Penis (tissue), 1 donor: ENCODE measurements around the genes CRYZL1, MRPS6 and KCNE1.

- PRO-cap: no peak
These were observed 523 bp downstream of the DONSON start for GRCh38 chr21:33587819-33588502.

DNA sequence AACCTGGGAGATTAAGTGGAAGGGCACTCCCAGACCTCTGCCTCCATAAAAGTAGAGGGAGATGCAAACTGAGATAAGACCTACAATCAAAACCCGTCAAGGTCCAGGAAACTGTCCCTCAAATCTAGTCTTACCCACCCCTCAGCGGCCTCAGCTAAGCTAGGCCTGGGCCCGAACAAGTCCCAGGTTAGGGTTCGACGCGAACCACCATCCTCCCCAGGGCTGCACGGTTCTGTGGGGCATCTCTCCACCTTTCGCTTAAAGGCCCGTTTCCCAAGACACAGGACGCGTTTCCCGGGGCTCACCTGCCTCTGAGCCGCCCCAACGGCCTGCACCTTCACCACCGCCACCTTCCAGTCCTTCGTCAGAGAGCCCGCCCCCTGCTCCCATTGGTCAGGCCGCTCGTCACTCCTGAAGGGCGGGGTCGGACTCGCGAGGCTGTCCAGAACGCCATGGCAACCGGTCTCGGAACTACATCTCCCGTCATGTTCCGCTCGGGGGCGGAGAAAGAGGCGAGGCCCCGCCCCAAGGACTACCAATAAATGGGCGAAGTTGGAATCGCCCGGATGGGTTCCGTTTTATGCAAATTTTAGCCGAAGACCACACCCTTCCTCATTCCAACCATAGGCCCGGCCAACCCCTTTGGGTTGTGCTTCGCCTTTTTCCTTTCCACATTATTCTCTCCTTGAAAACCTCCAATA lies at the start of gene CRYZL1:
Gene CRYZL1, minus strand, starts transcription at position 366 of the 701 bp plus-strand sequence.
- PRO-cap: bidirectional peak, plus-strand start at position 605 of the sequence, minus-strand start at position 366 of the sequence

GRCh38 chr21:33739579-33740457 lies 97.5 kb downstream of the ITSN1 start:
- PRO-cap: no peak

GRCh38 chr21:33814928-33815379 lies 100.7 kb downstream of the ATP5PO start:
- PRO-cap: no peak

DNA sequence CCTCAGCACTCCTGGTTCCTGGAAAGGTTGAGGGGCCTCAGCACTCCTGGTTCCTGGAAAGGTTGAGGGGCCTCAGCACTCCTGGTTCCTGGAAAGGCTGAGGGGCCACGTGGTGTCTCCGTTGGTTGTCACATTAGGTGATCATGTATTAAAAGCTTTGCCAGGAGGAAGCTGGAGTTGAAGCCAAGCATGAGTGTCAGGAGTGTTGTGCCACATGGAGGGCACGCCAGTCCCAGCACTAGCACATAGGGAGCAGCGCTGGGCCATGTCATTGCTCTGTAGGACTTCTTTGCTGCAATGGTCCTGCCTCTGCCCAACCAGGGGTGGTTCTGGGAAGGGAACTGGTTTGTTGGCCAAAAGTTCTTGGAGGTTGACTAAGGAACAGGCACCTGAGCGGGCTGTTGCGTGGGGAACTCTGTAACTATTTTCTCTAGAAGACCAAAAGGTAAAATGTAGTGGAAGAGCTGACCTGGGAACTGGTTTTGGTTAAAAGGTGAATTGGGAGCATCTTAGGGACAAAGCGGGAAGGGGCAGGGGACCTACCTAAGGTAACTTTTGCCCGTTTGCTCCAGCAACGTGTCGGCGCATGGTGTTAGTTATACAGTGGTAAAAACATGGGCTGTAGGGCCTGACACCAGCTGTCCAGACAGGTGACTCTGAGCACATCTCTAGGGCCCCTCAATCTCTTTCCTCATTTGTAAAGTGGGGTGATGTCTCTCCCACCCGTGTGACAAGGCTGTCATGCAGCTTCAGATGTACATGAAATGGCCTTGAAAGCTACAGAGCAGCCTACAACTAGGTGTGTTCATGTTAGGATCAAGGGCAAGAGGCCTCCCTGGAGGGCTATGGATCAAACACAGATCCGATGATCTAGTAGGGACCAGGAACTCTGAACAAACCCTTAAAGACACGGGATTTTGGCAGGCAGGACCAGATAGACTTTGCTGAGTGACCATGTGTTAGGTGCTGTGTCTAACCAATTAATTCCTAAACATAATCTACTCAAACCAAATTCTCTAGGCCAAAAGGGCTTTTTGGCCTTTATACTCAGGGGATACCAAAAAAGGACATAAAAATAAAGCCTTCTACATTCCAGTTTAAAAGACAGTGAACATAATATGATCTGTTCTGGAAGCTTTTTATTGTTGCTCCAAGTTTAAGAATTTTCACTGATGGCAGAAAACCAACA lies 12.9 kb downstream of the ATP5PO start:
- PRO-cap: no peak

DNA sequence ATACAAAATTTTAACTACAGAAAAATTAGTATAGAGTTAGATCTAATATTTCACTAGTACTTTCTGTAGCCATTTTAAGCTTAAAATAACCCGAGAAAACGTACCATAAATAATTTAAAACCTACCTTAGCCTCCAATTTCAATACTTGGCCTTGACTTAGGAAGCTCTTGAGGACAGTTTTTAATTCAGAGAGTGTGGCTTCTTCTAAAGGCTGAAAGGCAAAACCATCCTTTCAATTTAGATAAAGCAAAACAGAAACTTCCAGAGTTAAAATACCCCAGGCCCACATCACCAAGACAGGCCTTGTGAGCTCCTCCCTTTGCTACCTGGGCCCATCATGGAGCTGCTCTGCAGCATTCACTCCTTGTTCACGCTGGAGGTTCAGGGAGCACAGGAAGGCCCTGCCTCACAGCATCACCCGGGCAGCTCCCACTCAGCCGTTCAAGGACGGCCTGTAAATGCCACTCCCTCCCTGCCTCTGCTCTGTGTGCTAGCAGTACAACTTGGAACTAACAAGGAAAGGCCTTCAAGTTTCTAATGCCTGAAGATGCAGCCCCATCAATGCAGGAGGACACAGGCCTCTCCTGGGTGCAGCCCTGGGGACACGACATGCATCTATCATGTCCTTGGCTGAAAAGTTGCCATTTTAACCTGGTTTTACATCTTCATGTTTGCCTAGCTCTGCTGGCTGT lies 11.6 kb downstream of the ATP5PO start:
- PRO-cap: no peak

DNA sequence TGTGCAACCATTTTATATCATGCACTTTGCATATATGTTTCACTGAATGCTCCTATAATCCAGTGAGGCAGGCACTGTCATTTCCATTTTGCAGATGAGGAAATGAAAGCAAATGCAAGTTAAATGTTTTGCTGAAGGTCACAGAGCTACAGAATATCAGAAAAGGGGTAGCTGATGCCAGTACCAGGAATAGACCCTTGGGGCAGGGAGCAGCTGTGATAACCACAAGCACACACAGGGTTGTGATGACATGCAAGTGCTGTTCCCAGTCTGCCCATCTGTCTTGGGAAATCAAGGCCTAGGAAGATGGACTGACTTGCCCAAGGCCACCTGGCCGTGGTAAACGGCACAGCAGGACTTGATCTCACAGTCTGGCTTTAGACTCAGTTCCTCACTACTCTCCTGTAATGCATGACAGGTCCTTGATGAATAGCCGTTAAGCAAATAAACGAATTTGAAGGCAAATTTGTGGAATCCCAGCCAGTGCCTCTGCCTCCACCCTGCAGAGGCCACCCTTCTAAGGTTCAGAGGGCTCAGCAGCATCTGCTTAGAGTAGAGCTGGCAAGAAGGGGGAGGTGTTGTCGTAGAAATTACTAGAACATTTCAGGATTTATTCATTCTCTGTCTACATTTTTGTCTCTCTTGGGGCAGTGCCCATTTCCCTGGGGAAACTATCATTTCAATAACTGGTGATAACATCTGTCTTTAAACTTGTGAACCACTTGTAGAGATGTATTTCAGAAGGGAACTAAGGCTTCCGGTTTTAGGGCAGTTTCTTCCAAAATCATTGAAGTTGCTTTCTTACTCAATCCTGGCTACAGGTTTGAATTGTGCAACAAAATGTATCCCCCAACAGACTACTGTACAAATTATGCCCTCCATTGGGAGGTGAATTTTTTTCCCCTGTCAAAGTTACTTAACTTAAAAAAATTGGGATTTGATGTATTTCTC lies 53.1 kb upstream of the MRPS6 start:
- PRO-cap: no peak

- PRO-cap: bidirectional peak, plus-strand start at chr21:34073578, minus-strand start at chr21:34073195
These were observed at the start of gene MRPS6 for GRCh38 chr21:34072710-34073773. Gene MRPS6 (plus strand): TSS chr21:34073578.

DNA sequence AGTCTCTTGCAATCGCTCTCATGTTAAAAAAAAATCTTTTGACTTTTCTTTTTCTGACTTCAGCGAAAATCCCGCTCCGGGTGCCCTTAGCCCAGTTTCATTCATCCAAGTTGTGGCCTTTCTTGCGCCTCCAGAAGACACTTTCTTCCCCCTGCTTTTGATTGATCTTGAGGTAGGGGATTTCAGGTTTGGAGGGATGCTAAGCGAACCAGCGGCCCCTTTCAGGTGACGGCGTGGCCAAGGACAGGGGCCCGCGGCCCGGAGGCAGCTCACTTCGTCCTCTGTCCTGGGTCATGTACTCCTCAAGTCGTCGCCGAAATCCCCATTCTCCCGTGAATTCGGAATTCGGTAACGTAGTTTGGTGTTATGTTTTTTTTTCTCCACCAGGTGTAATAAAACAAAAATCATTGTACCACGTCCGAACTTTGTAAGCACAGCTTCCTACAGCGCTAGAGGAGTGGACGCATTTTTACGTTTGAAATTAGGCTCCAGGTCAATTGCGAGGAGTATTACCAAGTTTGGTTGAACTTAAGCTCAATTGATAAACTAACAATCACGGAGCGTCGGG lies 1.0 kb downstream of the MRPS6 start:
- PRO-cap: no peak

DNA sequence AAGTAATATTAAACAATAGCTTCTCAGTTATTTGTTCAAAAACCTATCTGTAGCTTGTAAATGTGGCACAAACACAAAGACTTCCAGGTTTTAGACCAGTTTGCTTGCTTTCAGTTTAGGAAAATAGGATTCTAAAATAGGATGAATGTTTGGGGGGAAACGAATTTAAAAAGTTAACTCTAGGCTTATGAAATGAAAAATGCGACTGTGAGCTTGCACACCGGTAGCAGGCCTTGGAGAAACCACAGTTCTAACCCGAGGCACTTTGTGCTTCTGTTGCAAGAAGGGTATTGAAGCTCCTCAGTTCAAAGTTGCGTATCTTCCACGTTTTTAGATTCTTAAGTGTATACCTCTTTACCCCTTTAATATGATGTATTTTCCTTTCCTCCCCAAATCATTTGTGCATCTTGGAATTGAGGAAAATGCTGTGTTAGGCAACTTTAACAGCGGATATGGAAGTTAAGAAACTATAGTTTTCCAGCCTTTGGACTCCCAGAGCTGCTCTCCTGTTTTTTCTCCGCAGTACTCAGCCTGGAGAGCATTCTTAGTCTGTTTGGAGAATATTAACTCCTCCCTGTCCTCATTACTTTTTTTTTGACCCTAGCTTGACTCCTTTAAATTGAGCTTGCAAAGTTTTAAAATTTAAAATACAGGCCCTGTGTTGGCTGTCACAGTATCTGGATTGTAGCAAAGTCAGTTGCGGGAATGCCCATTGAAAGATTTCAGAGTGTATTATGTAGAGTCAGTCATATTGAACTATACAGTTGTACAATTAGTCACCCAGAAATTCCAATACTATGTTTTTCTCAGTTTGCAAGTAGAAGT lies 2.5 kb downstream of the MRPS6 start:
- PRO-cap: no peak

DNA sequence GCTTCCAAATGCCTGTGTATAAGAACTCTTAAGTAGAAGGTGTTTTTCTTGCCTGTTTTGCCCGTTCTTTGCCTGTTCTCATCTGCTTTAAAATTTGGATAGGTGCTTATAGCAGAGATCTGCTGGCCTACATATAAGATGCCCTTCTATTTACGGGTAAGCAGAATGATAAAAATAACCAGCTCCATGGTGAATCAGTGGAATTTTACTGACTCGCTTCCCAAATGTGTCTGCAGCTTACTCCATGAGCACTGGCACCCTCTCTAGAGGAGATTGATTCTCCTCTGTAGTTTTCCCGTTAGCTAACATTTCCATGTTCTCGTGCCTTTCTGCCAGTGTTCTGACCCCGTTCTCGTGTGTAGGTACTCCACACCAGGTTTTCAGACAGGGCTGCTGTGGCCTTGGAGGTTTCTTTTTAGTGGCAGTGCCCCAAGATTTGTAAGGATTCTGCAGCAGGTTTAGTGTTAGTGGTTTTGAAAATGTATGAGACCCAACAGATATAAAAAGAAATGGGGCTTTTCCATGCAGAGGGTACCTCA lies 56.1 kb downstream of the MRPS6 start:
- PRO-cap: no peak

- PRO-cap: no peak
These were observed 125.5 kb downstream of the MRPS6 start for GRCh38 chr21:34198777-34199298.

DNA sequence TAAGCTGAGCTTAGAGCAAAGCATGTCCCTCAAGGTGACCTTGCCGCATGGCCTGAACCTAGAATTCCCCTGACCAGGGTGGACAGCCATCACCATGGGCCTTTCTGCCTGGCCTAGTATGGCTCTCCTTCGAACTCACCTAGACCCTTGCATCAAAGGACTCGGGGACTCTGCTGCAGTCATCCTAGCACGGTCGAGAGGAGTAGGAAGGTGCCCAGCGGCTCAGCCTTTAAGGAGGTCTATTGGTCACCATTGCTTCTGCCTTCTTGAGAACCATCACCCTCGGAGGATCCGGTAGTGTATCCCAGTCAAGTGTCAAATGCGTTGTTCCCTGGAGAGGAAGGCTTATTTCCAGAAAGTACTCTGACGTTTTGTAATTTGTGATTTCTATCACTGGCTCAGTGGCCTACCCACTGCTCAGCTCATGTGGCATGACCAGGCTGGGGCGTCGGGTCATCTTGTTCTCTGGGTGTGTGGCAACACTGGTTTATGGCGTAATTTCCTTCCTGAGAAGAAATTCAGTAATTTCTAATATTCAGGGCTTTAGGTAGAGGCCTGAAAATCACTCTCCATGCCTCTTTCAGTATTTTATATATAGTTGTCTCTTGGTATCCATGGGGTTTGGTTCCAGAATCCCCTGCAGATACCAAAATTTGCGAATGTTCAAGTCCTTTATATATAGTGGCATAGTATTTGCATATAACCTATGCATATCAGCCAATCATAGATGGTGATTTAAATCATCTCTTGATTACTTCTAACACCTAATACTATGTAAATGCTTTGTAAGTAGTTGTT lies at the start of gene KCNE1:
Gene KCNE1, minus strand, starts transcription at position 323 of the 798 bp plus-strand sequence.
- PRO-cap: no peak

DNA sequence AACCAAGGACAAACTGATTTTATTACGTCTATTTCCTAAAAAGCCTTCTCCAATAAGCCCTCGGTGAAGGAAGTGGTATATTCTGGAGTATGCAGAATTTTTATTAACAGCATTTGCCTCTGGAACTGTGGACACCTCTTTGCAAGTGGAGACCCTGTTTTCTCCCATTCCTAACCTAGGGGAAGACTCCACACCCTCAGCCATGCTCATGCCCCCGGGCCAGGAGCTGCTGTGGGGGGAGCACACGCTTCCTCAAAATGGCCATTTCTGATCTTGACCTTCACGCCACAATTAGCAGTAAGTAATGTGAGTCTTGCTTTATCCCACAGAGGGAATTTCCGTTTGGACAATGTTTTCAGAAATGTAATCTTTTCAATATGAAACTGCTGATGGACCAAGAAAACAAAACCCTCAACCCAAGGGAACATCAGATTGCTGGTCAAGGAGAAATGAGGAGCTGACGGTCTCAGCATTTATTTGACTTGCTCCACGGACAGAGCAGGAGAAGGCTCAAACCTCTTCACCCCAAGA lies 8.2 kb upstream of the KCNE1 start:
- PRO-cap: no peak

- PRO-cap: no peak
These were observed 8.9 kb upstream of the KCNE1 start for GRCh38 chr21:34520687-34521462.

GRCh38 chr21:34592005-34592622 lies 22.8 kb downstream of the RCAN1 start:
- PRO-cap: no peak

- PRO-cap: no peak
These were observed 168.6 kb downstream of the CLIC6 start for GRCh38 chr21:34837060-34838156.

- PRO-cap: no peak
These were observed 171.9 kb downstream of the CLIC6 start for GRCh38 chr21:34840616-34841202.

GRCh38 chr21:34870906-34871820 lies 177.9 kb downstream of the RUNX1 start:
- PRO-cap: no peak

GRCh38 chr21:34886633-34887566 lies 162.2 kb downstream of the RUNX1 start:
- PRO-cap: bidirectional peak, plus-strand start at chr21:34887288, minus-strand start at chr21:34887200